Peyer's patch (tissue), 4 donors: Measurements from ENCODE around the gene UGGT2.

DNA sequence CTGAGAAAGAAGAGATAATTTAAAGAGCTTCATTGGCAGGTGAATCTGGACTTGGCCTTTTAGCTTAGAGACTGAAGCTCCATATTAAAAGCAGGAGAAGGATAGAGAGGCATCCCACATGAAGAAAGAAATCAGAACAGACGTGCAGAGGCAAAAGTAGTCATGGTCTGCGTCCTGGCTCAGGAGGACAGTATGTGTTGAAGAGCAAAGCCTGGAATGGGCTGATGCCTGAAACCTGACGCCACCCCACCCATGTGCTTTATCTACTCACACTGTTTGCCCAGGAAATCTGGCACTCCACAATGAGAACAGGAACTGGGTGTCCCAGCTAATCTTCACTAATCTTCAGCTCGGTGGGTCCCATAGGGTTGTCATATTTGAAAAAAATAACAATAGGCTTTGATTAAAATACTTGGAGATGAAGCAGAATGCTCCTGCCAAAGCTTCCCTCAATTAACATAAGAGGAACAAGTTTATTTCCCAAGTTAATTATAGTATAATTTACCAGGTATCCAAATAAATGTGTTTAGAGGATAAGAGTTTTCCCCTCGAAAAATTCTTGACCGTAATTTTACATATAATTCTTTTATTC lies 549.0 kb upstream of the GPC6 start:
- PRO-cap = no peak
- RAMPAGE, long total RNA, 4 experiments = no peak in any of the 4 experiments

- PRO-cap = no peak
- RAMPAGE, long total RNA, 4 experiments = no peak in any of the 4 experiments
These were observed 474.1 kb upstream of the GPC6 start for GRCh38 chr13:92752375-92752971.

DNA sequence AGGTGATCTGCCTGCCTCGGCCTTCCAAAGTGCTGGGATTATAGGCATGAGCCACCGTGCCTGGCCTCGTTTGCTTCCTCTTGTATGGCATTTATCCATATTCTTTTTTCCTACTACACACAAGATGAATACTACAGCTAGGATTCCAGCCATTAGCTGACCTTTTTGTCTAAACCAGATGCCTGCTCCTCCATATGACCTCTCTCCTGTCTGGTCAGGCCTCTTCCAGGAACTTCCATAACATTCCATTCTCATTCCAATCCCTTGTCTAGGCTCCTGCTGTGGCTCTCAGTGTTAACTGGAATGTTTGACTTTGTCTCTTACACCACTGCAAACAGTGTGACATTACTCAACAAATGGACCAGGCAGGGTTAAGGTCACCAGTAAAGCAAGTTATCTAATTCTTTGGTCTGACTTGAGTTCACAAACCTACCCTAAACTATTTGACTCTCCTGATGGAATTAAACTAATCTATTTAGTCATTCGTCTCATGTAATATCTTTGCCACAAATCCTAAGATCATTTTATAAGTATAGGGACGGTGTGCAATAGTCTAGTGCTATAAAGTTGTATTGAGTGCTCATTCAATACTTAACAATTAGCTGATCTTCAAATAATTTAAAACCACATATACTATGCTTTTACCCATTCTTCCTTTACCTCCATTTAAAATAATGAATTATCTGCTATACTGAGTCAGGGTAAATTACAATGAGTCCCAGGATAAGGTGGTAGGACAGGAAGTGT lies 2.0 kb upstream of the GPC6 start:
- PRO-cap = no peak
- RAMPAGE, long total RNA, 4 experiments = no peak in any of the 4 experiments

GRCh38 chr13:94588513-94589162 lies 7.3 kb downstream of the TGDS start:
- PRO-cap = no peak
- RAMPAGE, long total RNA, 4 experiments = no peak in any of the 4 experiments

DNA sequence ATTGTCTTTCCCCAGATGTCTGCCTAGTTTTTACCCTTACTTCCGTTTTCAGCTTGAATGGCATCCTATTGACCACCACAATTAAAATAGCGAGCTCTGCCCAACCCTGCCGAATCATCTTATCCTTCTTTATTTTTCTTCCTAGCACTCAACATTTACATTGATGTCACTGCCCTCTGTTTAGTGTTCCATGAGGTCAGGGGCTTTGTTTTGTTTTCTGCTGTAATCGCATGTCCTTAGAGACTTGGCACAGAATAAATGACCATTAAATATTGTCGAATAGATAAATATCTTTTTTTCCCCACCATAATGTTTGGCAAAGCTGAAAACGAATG lies 1.4 kb upstream of the TGDS start:
- PRO-cap = no peak
- RAMPAGE, long total RNA, 4 experiments = no peak in any of the 4 experiments

GRCh38 chr13:94683542-94683813 lies 28.9 kb downstream of the SOX21 start:
- PRO-cap = no peak
- RAMPAGE, long total RNA, 4 experiments = no peak in any of the 4 experiments

- PRO-cap = no peak
- RAMPAGE, long total RNA, 4 experiments = no peak in any of the 4 experiments
These were observed 1.1 kb upstream of the SOX21 start for GRCh38 chr13:94713567-94713806.

DNA sequence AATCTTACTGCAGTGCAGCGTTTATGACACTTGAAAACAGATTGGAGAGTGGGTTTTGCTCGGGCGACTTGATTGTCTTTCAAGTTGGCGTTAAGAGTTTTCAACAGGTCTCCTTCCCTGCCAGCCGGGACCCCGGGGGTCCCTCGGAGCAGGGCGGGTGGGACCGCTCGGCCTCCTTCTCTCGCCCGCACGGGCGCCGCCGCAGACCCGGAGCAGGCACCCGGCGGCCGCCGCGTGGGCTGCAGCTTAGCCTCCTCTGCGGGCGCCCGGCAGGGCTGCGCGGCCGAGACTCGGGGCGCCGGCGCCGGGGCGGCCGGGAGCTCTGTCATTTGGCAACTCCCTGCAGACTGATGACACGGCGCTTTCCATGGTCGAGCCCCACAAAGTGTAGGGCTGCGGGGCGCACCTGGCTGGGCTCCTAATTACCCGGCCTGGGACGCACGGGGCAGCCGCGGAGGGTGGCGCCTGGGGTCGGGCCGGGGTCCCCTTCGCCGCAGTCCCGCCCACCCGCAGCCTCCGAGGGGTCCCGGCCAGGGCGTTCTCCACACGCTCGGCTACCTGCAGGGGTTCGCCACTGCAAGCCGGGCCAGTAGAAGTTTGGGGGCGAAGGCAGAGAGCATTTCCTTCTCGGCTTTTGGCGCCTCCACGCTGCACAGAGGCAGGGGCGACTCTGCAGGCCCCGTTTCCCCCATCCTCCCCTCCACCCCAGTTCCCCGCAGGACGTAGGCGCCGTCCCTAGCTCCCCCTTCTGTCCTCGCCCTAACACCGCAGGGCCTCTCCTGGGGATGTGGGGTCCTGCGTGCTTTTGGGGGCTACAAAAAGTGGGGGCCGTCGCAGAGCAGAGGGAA lies 255.4 kb upstream of the SOX21 start:
- PRO-cap = no peak
- RAMPAGE, long total RNA, 4 experiments = no peak in any of the 4 experiments

DNA sequence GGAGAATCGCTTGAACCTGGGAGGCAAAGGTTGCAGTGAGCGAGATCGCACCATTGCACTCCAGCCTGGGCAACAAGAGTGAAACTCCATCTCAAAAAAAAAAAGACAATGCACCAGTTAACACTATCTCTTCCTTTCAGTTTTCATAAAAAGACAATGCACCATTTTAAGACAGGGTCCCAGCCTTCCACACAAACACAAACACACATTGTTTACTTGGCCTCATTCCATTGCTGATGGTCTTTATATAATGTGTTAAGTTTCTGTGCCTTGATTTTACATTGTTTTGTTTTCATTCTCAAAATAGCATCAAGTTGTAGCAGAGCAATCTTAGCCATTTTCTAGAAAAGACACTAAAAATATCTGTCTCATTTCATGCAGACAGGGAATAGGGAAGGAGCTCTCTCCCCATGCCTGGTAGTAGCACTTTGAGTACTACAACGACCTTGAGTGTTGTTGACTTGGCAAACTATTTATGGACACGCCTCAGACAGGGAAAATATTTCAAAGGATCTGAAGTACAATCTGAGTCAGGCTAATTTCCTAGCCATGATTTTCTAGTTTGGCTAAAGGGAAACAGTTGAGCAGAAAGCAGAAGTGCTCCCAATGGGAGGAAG lies 120.7 kb downstream of the ABCC4 start:
- PRO-cap = no peak
- RAMPAGE, long total RNA, 4 experiments = no peak in any of the 4 experiments

DNA sequence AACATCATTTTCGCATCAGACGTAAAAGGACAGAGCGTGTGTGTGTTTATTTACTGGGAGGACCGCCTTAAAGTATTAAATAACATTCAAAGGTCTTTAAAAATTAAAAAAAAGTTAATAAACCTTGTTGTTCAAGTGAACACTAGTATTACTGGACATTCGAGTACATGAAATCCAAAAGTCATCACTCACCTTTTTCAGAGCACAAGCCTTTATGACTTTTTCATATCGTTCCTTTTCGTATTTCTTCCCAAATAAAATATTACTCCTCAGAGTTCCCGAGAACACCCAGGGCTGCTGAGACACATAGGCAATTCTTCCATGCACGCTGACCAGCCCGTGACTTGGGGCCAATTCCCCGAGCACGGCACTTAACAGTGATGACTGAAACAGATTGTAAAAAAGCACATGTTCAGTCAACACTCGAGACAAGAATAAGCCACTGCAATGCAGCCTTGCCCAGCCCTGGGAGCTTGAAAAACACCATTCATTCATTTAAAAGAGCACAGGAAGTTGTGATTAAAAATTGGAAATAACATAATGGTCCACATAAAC lies 114.7 kb downstream of the ABCC4 start:
- PRO-cap = no peak
- RAMPAGE, long total RNA, 4 experiments = start-site peak on the minus strand in 1 of 4 experiments, centred at position 324 of the sequence, 24 reads per replicate

- PRO-cap = unidirectional peak, minus-strand start at chr13:95280705
- RAMPAGE, long total RNA, 4 experiments = no peak in any of the 4 experiments
These were observed 20.8 kb downstream of the ABCC4 start for GRCh38 chr13:95280455-95280906.

- PRO-cap = no peak
- RAMPAGE, long total RNA, 4 experiments = no peak in any of the 4 experiments
These were observed 1.1 kb downstream of the ABCC4 start for GRCh38 chr13:95300231-95300482.

- PRO-cap = no peak
- RAMPAGE, long total RNA, 4 experiments = start-site peak on the minus strand in 1 of 4 experiments, at chr13:95897958-95898488 at its widest, 17 reads per replicate
These were observed 155.2 kb downstream of the UGGT2 start for GRCh38 chr13:95897890-95898602.

- PRO-cap = bidirectional peak, plus-strand start at chr13:96053634, minus-strand start at chr13:96053395
- RAMPAGE, long total RNA, 4 experiments = start-site peak on the minus strand in 3 of 4 experiments, at chr13:96053380-96053431 at its widest, 35 to 193 reads per replicate
These were observed at the start of gene UGGT2 for GRCh38 chr13:96052499-96053680. Gene UGGT2 (minus strand): TSS chr13:96053401.

GRCh38 chr13:96331573-96332194 lies 241.8 kb downstream of the HS6ST3 start:
- PRO-cap = no peak
- RAMPAGE, long total RNA, 4 experiments = no peak in any of the 4 experiments

DNA sequence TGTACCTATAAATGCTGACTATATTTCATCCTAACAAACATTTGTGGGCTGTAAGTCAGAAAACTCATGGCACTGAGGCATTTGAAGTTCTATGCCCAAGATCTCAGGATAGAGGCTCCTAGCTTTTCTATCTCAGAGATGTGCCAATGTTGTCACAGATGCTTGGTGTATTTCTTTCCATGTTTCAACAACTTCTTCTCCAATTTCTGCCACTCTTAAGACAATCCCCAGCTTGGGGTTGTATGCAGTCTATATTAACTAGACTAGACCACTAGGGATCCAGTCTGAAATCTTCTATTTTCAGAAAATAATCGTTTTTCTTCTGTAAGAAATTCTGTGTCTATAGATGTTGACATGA lies 86.3 kb downstream of the OXGR1 start:
- PRO-cap = no peak
- RAMPAGE, long total RNA, 4 experiments = no peak in any of the 4 experiments

DNA sequence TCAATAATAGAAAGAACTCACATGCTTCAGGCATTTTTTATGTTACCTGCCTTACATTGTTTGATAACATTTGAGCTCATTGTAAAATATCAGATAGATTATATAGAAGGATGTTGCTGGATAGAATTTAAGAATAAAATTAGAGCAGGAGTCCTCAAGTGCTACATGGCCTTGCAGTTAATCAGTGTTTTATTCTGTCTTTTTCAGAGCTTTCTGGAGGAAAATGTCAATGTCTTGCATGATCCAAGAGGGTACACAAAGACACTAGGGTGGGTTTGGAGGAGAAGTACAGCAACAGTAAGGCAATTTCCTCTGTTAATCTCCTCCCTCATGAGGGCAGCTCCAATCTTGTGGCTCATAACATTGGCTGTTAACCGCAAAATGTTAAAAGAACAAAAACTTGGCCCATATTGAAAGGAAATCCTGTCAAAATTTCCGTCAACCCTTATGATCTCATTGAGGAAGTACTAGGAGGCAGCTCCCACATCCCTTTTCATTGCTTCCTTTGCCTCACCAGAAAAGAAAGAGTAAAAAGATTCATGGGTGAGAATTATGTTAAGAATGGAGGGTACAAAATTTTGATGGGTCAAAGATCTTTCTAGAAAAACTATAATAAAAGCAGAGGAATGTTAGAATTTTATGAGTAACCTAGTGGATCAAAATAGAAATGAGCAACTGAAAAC lies 11.7 kb downstream of the OXGR1 start:
- PRO-cap = no peak
- RAMPAGE, long total RNA, 4 experiments = no peak in any of the 4 experiments

DNA sequence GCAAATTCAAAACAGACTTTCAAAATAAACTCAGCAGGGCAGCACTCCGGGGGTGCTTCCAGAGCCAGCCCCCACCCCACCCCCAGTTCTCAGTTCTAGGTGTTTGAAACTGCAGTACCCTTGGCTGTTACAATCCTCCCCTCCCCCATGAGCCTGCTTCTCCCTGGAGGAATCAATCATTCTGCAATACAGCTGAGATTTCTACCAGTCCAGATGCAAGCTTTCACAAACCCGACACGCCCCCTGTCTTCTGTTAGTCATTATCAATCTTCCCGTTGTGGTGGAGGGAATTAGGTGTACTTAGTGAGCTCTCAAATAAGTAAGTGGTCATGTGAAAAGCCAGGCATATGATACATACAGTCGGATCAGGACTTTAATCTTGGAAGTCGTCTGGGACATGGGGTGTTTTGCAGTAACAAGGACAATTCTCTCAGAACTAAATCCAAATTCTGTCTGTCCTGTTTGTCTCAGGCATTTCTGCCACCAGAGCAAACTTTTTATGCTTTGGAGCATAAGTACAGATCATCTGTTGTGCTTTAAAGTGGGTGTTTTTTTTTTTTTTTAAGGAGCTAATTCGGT lies 96.7 kb upstream of the MBNL2 start:
- PRO-cap = no peak
- RAMPAGE, long total RNA, 4 experiments = no peak in any of the 4 experiments

DNA sequence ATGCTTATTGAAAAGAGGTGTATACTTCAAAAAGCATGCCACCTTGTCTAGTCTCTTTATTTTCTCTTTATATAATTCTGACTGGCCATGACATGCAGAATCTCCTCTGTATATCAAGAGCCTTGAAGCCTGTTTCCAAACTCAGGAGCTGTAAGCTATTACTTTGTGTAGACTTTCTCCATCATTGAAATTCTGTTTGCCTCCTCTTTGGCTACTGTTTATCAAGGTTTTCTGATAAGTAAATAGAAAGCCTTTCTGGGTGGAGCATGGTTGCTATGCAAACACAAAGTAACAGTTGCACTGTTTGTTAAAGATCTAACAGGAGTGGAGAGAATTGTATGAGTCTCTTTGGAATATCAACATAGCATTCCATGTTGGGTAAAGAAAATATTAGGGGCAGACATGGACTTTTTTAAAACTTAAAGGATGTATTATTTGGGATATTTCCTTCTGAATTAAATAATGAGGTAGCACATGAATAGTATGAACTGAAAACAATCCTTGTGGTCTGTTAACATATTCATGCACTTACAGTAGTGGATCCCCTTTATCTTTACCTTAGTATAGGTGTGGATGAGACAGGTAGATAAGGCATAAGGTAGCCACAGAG lies 56.3 kb upstream of the MBNL2 start:
- PRO-cap = no peak
- RAMPAGE, long total RNA, 4 experiments = no peak in any of the 4 experiments

- PRO-cap = no peak
- RAMPAGE, long total RNA, 4 experiments = no peak in any of the 4 experiments
These were observed 8.2 kb downstream of the MBNL2 start for GRCh38 chr13:97230240-97230768.